ENCODE results near the gene MICALL2.

DNA sequence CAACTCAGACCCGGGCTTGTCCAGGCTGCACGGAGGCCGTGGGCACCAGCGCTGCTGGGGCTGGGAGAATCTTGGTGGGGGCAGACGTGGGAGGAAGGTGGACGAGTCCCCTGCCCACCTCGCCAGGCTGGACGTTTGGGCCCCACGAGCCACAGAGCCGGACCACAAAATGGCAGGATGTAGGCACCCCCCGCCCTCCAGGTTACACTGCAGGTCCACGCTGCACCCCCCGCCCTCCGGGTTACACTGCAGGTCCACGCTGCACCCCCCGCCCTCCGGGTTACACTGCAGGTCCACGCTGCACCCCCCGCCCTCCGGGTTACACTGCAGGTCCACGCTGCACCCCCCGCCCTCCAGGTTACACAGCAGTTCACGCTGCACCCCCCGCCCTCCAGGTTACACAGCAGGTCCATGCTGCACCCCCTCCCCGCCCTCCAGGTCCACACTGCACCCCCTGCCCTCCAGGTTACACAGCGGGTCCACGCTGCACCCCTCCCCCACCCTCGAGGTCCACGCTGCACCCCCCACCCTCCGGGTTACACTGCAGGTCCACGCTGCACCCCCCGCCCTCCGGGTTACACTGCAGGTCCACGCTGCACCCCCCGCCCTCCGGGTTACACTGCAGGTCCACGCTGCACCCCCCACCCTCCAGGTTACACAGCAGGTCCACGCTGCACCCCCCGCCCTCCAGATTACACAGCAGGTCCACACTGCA lies 30.5 kb downstream of the ADAP1 start:
- PRO-cap, result no peak

GRCh38 chr7:945420-946544 lies 8.7 kb downstream of the ADAP1 start:
- PRO-cap, result no peak

GRCh38 chr7:949654-950314 lies 4.7 kb downstream of the ADAP1 start:
- PRO-cap, result no peak

DNA sequence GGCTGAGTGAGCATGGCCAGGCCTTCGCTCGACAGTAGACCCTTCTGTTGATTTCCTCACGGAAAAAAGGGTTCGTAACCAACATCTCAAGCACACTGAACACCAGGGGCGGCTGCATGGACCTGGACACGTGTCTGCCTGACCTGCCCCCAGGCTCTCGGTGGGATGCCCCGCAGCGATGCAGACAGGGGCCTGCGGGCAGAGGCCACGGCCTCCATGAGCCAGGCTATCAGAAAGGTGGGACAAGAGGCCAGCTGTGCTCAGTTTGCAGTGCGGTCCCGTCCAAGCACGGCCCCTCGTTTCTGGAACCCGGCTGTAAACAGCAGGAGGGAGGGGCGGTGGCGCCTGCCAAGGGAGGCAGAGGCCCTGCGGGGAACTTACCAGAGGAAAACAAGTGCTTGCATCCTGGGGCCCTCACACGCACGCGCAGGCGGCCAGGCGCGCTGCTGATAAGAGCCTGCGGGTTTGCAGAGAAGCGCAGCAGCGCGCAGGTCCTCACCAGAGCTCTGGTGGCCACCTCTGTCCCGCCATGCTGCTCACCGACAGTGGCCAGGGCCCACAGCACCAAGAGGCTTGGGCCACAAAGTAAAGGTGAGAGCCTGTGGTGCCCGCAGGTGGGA lies 10.7 kb downstream of the GPR146 start:
- PRO-cap, result no peak

DNA sequence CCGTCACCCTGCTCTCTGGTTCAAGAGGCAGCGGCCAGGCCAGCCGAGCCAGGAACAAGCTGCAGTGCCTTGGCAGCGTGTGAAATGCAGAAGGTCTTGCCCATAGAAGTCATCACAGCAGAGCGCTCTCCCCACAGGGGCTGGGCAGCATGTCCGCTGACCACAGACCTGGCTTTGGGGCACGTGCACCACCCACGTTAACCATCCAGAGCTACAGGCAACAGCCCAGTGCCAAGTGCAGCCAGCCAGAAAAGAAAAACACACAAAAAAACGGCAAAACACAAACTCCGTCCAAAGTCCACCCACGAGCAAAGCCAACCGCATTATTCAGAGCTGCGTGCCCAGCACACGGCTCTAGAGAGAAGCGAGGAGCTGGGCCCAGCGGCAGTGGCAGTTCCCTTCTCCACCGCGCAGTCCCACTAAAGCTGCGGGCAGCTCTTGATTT lies 14.0 kb downstream of the GPER1 start:
- PRO-cap, result no peak

DNA sequence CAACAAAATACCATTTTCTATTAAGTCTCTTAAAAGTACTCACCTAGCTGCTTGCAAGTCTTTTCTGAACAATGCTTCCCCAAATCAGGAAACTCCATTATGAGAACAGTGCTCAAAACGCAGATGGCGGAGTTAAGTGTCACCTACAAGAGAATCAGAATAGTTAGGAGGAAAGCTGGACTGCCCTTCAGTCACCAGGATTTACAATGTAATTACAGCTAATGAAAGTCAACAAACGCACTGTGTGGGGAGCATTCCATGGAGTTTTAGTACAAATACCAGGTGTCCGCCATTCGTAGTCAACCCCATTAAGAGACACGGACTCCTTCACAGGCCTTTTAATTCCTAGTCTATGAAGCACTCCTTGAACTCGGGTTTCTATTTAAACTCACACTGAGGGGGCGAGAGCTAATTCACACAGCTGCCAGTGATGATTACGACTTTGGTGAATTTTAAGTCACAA lies 1.9 kb downstream of the ZFAND2A start:
- PRO-cap, result no peak

DNA sequence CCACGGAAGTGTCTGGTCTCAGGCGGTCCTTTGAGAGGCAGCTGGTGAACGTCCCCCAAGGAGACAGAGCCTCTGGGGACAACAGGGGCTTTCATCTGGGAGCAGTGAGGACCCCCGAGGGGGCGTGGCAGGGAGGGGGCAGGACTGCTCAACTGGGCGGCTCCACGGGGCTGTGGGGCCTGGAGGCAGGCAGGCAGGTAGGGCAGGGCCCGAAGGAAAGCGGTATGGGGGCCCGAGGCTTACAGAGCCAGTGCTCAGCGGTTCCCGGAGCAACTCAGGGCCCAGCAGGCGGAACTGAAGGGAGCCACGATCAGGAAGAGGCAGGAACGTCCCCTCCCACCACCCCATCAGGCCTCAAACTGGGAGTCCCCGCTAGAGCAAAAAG lies 21.4 kb upstream of the ZFAND2A start:
- PRO-cap, result no peak

GRCh38 chr7:1230471-1230759 lies 2.3 kb upstream of the UNCX start:
- PRO-cap, result no peak

DNA sequence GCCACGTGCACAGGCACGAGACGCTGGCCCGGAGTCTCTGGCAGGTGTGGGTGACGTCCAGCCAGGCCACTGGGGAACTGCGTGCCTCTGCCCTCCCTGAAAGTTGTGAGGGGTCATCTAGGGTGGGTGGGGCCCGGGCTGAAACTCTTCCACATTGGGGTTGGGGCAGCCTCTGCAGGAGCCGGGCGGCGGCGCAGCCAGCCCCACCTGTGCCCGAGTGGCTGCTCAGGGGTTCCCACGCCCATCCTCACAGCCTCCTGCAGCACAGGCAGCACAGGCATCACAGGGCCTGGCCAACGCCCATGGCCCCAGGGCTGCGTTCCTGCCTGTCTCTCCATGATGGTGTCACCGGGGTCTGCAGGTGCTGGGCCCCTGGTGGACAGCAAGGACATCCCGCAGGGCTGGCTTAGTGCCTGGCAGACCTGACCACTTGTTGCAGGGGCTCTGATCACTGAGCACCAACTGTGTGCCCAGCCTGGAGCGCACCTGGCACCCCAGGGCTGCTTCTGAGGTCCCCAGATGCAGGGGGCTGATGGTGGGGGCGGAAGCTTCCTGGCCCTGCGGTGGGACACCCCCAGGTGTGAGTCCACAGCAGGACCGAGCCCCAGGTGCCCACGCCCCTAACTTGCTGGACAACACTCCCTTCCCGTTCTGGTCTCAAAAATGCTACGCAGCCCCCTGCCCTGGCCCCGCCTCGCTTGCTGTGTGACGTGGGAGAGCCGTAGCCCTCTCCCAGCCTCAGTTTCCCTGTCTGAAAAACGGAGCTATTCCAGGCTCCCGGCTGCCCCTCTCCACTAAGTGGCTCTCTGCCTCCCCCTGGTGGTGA lies 27.2 kb downstream of the MICALL2 start:
- PRO-cap, result no peak

GRCh38 chr7:1453812-1454407 lies 5.4 kb downstream of the MICALL2 start:
- PRO-cap, result no peak

DNA sequence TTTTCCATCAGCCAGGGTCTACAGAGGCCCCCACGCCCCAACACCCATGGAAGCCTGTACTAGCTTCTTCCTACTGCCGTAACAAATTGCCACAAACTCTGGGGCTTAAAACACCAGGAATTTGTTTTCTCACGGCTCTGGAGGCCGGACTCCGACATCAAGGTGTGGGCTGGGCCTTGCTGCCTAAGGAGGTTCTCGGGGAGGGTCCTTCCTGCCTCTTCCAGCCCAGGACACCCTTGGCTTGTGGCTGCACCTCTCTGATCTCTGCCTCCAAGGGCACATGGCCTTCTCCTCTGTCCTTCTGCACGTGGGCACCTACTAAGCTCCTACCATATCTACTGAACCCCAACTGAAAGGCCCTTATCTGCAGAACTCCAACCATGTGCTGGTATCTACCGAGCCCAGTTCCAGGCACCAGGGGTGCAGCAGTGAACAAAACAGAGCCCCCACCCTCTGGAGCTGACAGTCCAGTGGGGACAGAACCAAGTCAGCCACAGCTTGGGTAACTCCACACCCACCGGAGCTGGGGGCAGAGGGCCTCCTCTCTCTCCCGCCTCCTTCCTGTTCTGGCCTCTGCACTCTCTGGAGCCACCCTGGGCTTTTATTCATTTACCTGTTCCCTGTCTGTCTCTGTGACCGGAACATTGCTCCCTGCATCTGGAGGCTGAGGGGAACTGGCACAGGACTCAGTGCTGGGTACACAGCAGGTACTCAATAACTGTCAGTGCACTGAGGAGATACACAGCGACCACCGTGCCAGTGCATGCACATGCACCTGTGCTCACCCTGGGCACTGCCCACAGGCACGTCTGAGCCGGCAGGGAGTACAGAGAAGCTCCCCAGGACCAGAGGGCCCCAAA lies 2.2 kb downstream of the MICALL2 start:
- PRO-cap, result no peak

DNA sequence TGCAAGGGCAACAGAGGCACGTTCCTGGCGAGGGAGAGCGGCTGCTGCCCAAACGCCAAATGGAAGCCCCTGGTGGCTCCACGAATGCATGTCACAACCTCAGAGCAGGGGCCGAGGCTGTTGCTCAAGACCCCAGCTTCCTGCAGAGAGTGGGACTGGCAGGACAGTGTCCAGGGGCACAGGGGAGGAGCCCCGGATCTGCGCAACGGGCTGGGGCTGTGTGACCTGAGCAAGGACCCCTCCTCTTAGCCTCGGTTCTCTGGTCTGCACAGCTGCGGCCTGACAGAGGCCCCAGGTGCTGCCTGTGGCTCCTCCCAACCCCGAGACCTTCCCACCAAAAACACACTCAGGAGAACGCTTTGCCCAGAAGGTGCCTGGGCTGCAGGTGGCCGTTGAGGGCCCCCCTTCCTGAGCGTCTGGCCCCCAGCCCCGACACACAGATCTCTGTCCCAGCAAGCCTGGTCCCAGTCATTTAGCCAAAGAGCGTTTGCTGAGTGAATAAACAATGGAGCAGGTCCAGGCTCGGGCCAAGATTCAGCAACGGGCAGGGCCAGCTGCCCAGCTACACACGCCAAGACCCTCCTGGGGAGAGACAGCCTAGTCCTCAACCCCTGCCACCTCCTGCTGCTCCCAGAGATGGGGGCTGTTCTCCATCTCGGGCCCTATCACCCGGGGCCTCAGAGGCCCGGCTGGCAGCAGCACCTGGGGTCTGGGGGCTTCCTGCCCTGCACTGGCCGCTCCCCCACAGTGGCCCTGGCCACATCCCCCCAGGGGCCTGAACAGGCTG lies 1.1 kb downstream of the MICALL2 start:
- PRO-cap, result no peak

DNA sequence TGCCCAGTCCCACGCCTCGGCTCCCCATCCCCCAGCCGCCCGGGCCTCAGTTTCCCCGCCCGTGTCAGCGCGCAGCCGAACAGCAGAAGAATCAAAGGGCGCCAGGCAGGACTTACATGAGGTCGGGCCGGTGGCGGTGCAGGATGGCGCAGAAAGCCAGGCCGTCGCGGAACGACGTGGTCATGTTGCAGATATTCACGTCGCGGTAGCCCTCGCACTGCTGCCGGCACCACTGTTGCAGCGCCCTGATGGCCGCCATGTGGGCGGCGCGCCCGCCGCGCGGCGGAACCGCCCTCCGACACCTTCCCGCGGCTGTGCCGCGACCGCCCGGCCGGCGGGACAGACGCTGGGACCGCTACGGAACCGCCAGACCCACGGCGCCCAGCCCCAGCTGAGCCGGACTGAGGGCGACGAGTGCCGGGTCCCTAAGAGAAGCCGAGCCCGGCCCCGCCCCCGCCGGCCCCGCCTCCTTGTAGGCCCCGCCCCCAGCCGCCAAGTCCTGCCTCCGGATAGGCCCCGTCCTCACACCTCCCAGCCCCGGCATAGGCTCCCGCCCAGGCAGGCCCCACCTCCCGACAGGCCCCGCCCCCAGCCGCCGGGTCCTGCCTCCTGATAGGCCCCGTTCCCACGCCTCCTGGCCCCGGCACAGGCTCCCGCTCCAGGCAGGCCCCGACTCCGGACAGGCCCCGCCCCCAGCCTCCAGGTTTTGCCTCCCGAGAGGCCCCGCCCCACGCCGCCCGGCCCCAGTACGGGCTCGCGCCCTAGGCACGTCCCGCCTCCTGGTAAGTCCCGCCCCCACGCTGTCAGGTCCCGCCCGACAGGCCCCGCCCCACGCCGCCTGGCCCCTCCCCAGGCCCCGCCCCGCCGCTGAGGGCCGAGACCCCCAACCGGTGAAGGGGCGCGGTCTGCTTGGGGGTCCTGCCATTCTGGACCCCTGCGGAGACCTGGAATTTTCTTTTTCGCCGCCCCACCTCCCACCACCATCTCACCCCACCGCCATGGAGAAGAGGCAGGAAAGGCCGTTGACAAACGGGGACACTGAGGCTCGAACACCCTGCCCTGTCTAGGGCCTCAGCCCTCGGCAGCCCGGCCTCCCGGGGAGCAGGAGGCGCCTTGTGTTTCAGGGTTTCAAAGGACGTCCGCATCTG lies at the start of gene MICALL2:
Gene MICALL2 (minus strand): TSS at position 403 of the 1,148 bp plus-strand sequence.
- PRO-cap, result unidirectional peak, minus-strand start at position 403 of the sequence

DNA sequence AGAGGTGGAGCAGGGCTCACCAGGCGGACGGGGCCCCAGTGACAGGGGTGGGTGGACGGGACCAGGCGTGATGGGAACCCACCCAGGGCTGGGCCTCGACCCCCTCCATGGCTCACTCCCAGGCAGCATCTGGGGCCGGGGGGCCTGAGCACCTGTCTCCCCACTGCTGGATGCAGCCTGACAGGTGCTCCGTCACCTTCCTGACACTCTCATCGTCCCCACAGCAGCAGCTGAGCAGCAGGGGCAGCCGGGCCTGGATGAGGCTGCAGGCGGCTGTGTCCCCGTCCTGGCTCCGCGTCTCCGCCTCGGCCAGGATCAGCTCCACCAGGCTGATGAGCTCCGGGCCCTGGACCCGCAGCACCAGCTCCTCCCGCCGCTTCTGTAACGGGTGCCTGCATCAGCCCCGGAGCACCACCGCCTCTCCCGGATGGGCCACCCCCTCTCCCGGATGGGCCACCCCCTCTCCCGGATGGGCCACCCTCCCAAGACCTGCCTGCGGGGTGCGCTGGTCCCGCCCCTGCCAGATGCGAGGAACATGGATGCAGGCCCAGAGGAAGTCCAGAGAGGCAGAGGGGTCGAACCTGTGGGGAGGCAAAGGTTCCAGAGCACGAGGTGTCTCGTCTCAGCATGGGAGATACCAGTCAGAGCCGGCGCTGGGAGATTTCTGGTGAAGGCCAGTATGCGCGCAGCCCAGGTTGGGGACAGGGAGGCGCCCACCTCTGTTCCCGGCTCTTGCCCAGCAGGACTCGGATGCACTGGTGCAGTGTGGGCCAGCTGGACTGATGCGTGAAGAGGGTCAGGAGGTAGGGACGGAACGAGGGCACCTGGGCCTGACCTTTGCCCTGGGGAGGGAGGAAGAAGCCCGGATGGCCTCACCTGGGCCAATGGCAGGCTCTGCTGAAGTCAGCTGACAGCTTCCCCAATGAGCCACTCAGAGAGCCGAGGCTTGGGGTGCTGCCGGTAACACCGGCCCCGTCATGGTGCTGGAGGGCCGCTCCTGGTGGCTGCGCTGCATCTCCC lies 17.1 kb upstream of the MICALL2 start:
- PRO-cap, result no peak

DNA sequence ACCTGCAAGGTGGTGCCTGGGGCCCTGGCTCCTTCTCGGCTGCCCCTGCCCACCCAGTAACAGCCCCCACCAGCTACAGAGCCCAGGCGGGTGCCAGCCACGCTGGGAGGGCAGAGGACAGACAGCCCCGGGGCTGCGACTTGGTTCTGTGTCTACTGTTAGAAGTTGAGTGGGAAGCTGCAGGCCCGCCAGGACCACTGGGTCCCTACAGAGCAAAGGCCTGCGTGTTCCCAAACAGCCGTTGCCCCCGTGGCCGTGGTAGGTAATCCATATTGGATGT lies 11.3 kb downstream of the MAFK start:
- PRO-cap, result no peak

GRCh38 chr7:1543843-1544719 lies 11.9 kb downstream of the TMEM184A start:
- PRO-cap, result no peak

DNA sequence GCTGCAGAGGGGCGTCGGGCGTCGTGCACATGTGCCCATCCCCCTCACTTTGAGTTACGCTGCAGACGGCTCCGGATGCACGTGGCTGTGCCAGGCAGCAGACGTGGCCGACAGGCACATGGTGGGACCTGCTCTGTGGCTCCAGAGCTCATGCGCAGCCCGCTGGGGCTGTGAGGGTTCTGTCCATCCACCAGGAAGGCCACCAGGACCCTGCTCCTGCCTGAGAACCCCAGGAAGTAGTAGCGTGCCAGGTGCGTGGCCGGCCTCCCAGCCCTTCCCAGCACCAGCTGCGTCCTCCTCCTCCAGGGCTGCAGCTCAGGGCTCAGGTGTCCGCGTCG lies 24.9 kb downstream of the ELFN1 start:
- PRO-cap, result no peak

DNA sequence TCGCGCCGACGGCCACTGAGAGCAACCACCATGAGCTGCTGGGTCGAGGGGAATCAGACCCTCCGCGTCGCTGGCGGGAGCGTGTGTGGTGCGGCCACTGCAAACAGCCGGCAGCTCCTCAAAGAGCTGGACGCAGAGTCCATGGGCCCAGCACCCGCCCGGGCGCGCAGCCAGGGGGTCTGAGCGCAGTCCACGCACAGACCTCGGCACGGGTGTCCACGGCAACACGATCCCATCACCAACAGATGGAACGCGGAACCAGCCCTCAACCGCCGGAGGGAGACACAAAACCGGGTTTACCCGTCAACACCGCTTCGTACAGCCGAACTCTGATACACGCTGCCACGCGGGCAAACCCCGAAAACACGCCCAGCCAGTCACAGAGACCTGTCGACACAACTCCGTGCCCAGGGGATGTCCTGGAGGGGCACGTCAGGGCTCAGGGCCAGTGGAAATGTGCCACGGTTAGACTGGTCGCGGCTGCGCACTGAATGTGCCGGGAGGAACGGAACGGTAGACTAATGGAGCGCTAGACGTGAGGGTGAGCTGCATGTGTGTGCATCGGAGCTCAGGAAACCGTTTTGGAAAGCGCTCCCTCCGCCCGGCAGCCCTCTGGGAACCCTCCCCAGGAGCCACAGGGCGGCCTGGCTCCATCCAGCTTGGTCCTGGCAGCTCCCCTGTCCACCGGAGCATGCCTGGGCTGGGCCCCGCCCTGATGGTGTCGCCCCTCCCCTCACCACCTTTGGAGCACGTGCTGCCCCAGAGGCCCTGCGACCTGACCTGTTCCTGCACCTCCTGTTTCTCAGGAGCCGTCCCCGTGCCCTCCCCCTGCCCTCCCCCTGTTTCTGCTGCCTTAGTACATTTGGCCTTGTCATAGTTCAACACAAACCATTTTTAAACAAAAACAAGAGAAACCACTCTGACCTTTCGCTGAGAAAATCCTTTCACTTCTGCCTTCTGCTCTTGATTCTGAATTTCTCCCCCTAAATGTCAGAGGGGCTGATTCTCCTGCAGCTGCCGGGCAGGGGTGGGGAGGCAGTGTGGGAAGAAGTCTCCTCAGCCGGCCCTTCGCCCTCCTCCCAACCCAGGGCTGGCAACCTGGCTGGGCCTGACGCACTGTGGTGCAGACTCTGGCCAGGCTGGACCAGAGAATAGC lies 147.5 kb downstream of the ELFN1 start:
- PRO-cap, result no peak

GRCh38 chr7:1842176-1842783 lies 172.2 kb downstream of the ELFN1 start:
- PRO-cap, result no peak

DNA sequence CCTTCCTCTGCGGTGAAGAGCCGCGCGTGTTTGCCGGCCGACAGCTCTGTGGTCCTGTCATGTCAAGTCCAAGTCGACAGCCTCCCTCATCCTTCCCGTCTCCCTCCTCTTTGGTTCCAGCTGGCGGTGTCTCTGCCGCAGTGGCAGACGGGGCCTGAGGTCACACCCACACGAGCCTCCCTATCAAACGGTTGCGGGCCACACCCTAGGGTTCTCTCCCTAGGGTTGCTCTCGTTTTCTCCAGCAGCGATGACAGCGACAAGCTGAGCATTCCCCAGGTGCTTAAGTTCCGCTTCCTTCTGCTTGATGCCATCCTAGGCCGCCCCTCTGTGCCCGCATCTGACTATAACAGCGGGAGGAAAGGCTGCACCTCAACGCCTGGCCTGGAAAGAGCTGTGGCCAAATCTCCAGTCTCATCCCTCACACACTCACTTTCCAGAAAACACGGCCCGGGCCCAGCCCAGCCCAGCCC lies 185.0 kb downstream of the ELFN1 start:
- PRO-cap, result no peak

All from osteocyte (in vitro differentiated cells).